Measurements from ENCODE around the gene SF3B6.

DNA sequence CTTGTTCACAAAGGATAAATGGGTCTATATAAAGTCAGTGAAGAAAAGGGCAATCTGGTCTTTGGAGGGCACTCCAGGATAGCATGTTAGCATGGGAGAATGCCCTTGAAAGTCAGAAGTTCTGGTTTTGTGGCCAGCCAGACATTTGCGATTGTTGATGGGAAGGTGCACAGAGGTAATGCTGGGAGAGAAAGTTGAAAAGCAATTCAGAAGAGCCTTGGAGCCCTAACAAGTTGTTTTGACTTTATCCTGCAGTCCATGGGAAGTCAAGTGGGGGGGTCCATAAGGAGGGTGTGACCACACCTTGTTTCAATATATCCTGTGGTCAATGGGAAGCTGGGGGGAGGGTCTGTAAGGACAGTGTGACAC lies 299.5 kb downstream of the TDRD15 start:
- PRO-cap, 7 experiments, result no peak in any of the 7 experiments
- RAMPAGE, long total RNA, 2 experiments, result no peak in any of the 2 experiments

GRCh38 chr2:23198773-23199358 lies 186.1 kb upstream of the KLHL29 start:
- PRO-cap, 7 experiments, result no peak in any of the 7 experiments
- RAMPAGE, long total RNA, 2 experiments, result no peak in any of the 2 experiments

GRCh38 chr2:23360839-23361302 lies 24.1 kb upstream of the KLHL29 start:
- PRO-cap, 7 experiments, result no peak in any of the 7 experiments
- RAMPAGE, long total RNA, 2 experiments, result no peak in any of the 2 experiments

DNA sequence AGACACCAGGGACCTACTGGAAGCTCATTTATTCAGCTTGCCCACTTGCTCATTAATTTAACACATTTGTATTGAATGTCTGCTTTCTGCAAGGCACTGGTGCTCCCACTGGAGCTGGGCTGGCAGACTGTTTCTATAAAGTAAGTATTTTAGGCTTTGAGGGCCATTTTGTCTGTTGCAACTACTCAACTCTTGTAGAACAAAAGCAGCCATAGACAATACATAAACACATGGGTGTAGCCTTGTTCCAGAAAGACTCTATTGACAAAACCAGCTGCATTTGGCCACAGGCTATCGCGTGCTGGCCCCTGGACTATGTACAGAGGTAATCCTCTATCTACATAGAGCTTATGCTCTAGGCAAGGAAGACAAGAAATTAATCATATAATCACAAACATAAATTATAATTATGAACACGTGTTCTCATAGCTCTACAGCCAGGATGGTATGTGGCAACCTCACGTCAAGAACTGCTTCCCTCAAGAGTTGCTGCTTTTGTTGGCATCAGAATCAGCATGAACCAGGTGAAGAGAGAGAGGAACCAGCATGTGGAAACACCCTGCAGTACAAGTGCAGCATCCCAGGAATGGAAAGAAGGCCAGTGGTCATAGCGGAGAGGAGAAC lies 73.3 kb downstream of the KLHL29 start:
- PRO-cap, 7 experiments, result no peak in any of the 7 experiments
- RAMPAGE, long total RNA, 2 experiments, result no peak in any of the 2 experiments

GRCh38 chr2:23458795-23459555 lies 74.0 kb downstream of the KLHL29 start:
- PRO-cap, 7 experiments, result no peak in any of the 7 experiments
- RAMPAGE, long total RNA, 2 experiments, result no peak in any of the 2 experiments

DNA sequence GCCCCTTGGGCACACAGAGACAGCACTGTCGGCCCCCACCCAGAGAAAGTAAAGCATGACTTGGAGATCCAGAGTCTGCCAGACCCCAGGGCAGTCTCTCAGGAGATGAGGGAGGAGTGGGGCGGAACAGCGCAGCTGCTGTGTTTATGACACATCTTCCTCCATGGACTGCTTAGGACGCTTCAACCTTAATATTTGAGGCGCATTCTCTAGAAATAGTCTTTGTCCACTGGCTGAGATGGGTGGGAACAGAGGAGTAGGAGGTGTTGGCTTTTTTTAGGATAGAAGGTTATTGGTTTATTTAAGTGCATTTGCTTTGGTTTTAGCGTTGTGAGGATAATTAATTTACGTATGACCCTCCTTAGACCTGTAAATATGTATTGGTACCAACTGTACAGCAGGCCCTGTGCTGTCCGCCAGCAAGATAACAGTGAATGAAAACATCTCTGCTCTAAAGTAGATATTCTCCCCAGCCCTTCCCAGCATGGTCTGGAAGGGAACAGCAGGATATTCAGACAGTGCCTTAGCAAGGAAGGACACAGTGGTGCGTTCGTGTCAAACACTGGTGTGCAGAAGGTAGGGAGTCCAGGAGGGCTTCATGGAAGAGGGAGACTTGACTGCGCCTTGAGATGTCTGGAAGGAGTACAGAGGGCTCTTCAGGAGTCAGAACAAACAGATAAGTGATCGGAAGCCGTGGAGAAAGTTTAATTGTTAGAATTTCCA lies 114.8 kb downstream of the KLHL29 start:
- PRO-cap, 7 experiments, result no peak in any of the 7 experiments
- RAMPAGE, long total RNA, 2 experiments, result no peak in any of the 2 experiments

GRCh38 chr2:23503394-23504215 lies 118.6 kb downstream of the KLHL29 start:
- PRO-cap, 7 experiments, result no peak in any of the 7 experiments
- RAMPAGE, long total RNA, 2 experiments, result no peak in any of the 2 experiments

- PRO-cap, 7 experiments, result peak in 5 of 7 experiments; most common plus-strand start chr2:23524607 (in 4)
- RAMPAGE, long total RNA, 2 experiments, result no peak in any of the 2 experiments
Observed at GRCh38 chr2:23523451-23524771, 138.9 kb downstream of the KLHL29 start.

GRCh38 chr2:23525219-23525636 lies 140.2 kb downstream of the KLHL29 start:
- PRO-cap, 7 experiments, result no peak in any of the 7 experiments
- RAMPAGE, long total RNA, 2 experiments, result no peak in any of the 2 experiments

GRCh38 chr2:23595136-23595666 lies 210.2 kb downstream of the KLHL29 start:
- PRO-cap, 7 experiments, result no peak in any of the 7 experiments
- RAMPAGE, long total RNA, 2 experiments, result no peak in any of the 2 experiments

DNA sequence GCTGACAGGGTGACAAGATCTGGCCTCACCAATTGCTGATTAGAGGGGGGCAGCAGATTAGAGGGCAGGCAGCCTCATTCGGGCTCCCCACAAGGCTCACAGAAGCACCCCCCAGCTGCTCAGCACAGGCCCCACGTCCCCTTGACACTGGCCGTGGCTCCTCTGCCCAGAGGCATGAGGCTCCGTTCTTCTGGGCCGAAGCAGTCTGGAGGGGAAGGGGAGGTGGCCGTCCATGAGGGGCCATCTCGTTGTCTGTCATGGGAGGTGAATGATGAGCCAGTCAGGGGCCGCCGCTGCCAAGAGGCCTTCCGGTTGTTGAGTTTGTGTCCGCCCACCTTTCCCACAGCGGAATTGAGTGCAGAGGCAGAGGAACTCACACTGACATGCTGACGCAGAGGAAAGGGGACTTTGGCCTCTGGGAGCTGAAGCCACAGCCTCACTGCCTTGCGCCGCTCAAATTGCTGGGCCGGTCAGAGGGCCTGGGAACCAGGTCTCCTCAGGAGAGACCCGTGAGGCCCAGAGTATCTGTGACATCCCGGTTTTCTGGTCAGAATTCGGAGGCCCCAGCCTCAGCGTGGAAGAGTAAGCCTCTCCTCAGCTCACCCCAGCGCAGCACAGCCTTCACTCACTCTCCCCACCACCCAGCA lies 268.4 kb downstream of the ATAD2B start:
- PRO-cap, 7 experiments, result no peak in any of the 7 experiments
- RAMPAGE, long total RNA, 2 experiments, result no peak in any of the 2 experiments

- PRO-cap, 7 experiments, result no peak in any of the 7 experiments
- RAMPAGE, long total RNA, 2 experiments, result no peak in any of the 2 experiments
Observed at GRCh38 chr2:23732881-23733904, 193.7 kb downstream of the ATAD2B start.

- PRO-cap, 7 experiments, result no peak in any of the 7 experiments
- RAMPAGE, long total RNA, 2 experiments, result no peak in any of the 2 experiments
Observed at GRCh38 chr2:23745627-23746222, 181.2 kb downstream of the ATAD2B start.

DNA sequence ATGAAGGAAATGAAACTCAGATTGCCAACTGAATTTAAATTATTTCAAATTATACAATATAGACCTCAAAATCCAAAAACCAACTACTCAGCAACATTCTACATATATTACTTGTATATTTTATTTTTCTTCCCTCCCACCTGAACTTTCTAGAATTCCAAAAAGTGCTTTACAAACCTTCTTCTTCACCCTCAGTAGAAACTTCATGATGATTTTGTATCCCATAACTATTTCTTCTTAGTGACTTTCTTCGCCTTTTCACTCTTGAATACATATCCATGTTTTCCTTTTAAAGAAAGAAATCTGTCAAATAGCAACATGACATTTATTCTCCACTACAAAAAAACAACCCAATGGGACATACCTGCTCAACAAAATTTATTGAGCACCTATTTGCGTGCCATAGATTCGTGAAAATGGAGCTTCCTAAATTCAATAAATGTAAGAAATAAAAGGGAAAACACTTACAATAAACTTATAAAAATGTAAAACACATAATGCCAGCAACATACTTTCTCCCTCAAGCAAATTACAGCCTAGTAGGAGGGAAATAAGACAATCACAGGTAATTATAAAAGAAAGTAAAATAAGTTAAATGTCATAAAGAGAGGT lies 42.2 kb downstream of the ATAD2B start:
- PRO-cap, 7 experiments, result no peak in any of the 7 experiments
- RAMPAGE, long total RNA, 2 experiments, result no peak in any of the 2 experiments

DNA sequence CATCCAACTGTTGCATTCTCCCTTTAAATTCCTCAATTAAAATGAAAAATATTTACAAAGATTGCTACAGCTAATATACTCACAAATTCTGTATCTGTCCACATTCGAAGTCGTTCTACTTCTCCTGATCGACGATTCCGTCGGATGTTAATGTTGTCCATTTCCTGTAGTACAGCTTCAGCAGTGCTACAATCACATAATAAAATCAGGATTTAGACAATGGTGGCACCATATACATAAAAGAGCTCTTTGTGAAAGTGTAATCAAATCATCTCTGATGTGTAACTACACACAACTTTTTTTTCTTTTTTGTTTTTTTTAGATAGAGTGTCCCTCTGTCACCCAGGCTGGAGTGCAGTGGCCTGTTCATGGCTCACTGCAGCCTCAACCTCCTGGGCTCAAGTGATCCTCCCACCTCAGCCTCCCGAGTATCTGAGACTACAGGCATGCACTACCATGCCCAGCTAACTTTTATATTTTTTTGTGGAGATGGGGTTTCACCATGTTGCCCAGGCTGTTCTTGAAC lies 41.2 kb downstream of the ATAD2B start:
- PRO-cap, 7 experiments, result no peak in any of the 7 experiments
- RAMPAGE, long total RNA, 2 experiments, result no peak in any of the 2 experiments

DNA sequence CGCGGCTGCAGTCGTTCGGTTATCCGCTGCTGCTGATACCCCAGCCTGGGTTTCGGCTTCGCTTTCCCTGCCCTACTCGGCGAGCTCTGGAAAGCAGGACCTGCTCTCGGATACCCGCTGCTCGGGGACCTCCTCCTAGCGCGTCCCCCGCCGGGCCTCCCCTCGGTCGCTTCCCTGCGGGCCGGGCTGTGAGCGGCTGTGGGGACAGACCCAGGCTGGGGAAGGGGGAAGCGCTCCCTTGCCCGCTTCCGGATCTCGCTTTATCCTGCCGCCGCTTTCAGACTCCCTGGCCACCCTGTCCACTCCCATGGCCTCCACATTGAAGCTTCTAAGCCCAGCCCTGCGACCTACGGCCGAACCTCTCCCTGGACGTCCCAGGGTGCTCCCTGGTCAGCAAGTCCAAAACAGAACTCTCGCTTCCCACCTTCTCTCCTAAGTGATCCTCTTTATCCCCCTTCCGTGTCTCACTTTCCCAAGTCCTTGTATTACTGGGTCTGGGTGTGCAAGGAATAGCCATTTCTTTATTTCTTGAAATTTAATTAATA lies 701 bp downstream of the FKBP1B start:
- PRO-cap, 7 experiments, result peak in 1 of 7 experiments; most common minus-strand start position 381 of the sequence (in 1)
- RAMPAGE, long total RNA, 2 experiments, result no peak in any of the 2 experiments

DNA sequence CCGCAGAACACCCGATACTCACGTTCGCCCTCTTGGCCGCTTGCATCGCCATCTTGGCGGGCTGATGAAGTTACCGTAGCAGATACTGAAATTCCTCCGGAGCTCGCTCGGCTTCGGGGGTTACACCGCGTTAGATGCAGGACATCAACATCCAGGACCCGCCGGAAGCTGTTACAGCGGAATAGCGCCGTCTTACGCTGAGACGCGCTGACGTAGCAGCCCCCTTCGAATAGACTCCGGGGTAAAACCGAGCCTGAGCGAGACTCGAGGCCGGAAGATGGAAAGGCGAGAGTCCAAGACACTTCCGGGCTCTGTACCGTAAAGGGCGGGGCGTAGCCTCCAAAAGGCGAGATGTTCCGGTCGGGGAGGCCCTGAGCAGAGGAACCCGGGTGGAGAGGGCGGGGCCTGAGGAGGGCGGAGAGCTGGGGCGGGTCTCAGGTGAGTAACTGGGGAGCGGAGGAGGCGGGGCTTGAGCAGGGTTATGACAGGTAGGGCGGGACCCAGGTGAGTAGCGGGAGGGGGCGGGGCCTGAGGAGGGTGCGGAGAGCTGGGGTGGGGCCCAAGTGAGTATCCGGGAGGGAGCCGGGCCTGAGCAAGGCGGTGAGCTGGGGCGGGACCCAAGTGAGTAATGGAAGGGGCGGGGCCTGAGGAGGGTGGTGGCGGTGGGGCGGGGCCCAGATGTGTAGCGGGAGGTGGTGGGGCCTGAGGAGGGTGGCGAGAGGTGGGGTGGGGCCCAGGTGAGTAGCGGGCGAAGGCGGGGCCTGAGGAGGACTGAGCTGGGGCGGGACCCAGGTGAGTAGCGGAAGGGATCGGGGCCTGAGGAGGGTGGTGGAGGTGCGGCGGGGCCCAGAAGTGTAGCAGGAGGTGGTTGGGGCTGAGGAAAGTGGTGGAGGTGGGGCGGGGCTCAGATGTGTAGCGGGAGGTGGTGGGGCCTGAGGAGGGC lies at the start of gene SF3B6:
SF3B6 (minus strand) TSS at position 149 of the 943 bp plus-strand sequence.
- PRO-cap, 7 experiments, result peak in 7 of 7 experiments; most common plus-strand start position 270 of the sequence (in 7); most common minus-strand start position 167 of the sequence (in 6)
- RAMPAGE, long total RNA, 2 experiments, result start-site peak on the plus strand in 2 of 2 experiments, centred at positions 400 to 762 of the sequence, 31 to 42 reads per replicate; start-site peak on the minus strand in 2 of 2 experiments, centred at positions 176 to 194 of the sequence, 2,892 to 3,916 reads per replicate

- PRO-cap, 7 experiments, result no peak in any of the 7 experiments
- RAMPAGE, long total RNA, 2 experiments, result start-site peak on the plus strand in 1 of 2 experiments, at chr2:24096158-24096720 at its widest, 33 reads per replicate
Observed at GRCh38 chr2:24096264-24096937, 11.8 kb upstream of the TP53I3 start.

DNA sequence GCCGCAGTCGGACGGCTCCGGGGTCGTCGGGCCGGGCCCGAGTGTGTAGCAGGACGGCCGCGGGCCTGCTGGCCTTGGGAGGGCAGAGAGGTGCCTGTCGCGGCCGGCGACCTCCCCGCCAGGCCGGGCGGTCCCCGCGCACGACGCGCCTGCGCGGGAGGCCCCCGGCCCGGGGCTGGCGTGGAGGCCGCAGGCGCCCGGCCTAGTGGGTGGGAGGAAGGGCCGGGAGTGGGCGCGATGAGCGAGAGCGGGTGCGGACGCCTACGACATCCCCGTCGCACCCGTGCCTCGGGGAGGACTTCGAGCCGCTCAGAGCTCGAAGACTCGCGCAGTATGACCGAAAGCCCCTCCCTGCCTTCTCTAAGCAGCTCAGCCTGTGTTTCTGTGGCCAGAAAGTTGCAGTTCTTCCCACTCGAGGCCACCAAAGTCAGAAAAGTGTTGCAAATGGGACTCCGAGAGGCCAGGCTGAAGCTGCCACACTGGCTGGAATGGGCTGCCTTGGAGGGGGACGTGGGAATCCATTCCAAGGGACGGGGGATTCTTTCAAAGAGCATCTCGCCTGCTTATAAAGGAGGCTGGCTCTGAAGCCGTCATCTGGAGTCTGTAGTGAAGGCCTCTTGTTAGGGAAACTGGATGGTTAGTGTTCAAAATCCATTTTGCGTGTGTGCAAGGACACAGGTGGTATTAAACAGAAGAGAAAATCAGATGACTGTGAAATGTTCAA lies 477 bp downstream of the FAM228B start:
- PRO-cap, 7 experiments, result peak in 7 of 7 experiments; most common plus-strand start position 206 of the sequence (in 4); most common minus-strand start position 153 of the sequence (in 5)
- RAMPAGE, long total RNA, 2 experiments, result no peak in any of the 2 experiments

DNA sequence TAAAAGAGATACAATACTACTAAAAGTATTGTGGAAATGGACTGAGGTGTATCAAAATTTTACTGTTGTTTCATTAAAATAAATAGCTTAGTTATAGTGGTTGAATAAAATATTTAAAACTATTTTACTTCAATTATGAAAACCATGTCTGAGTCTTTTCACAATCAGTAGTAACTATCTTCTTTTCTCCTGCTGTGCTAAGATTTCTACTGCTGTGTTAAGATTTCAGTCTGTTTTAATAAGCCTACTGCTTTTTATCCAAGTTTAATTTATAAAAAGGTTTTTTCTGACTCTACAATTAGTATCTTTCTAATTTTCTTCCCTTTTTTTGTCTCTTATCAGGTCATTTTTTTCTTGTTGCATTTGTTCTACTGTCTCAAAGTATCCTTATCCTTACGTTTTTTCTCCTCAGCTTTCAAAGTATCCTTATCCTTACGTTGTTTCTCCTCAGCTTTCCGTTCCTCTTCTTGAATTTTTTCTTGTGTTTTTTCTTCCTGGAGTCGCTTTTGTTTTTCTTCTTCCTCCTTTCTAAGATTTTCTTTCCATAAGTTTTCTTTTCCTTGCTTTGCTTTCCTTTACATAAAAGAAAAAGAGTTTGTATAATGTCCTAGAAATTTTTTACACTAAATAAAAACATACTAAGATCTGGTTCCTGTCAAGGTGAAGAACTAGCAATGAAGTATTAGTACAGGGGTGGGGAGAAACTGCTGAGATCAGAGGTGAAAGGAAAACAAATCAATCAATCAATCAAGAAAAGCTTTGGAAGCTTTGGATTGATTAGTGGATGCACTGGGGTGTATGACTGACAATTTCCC lies 88.8 kb downstream of the ITSN2 start:
- PRO-cap, 7 experiments, result no peak in any of the 7 experiments
- RAMPAGE, long total RNA, 2 experiments, result no peak in any of the 2 experiments